ENCODE measurements around a stretch of chr17.

- RRBS, result no CpG with 5 or more reads among the region's 7 CpGs
Measured at GRCh38 chr17:77098791-77099439, 41.9 kb upstream of the SEC14L1 start.

- RRBS, result no CpG with 5 or more reads among the region's 15 CpGs
Measured at GRCh38 chr17:77208299-77208924, 67.6 kb downstream of the SEC14L1 start.

DNA sequence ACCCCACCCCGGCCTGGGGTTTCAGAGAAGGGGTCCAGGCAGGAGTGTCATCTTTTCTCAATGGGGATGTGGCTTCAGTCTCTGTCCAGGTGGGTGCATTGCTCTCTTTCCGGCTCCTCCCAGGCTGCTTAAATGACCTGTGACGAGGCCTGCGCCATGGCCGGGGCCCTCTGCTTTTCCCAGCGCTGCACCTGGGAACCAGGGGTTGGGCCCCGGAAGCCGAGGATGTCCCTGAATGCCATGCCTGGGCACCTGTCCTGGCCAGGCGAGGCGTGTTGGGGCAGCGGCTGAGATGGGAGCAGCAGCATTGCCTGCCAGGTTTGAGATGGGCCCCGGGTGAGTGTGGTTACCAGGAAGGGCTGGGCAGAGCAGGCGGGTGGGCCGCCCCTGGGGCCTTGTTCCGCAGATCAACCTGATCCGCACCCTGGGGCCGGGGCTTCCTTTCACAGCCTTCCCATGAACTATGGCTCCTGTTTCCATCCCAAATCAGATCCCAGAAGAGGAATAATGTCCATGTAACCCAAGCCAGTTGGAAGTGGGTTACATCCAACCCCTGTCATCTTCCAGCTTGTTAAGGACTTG lies 6.9 kb downstream of the SEPTIN9 start:
- RRBS, result 97% methylated on average over 6 of the region's 17 CpGs

GRCh38 chr17:77296113-77296585 lies 14.8 kb downstream of the SEPTIN9 start:
- RRBS, result no CpG with 5 or more reads among the region's 7 CpGs

GRCh38 chr17:77372355-77372730 lies 91.0 kb downstream of the SEPTIN9 start:
- RRBS, result 4% methylated on average over 3 of the region's 13 CpGs

- RRBS, result no CpG with 5 or more reads among the region's 10 CpGs
Measured at GRCh38 chr17:77422117-77422524, 140.8 kb downstream of the SEPTIN9 start.

DNA sequence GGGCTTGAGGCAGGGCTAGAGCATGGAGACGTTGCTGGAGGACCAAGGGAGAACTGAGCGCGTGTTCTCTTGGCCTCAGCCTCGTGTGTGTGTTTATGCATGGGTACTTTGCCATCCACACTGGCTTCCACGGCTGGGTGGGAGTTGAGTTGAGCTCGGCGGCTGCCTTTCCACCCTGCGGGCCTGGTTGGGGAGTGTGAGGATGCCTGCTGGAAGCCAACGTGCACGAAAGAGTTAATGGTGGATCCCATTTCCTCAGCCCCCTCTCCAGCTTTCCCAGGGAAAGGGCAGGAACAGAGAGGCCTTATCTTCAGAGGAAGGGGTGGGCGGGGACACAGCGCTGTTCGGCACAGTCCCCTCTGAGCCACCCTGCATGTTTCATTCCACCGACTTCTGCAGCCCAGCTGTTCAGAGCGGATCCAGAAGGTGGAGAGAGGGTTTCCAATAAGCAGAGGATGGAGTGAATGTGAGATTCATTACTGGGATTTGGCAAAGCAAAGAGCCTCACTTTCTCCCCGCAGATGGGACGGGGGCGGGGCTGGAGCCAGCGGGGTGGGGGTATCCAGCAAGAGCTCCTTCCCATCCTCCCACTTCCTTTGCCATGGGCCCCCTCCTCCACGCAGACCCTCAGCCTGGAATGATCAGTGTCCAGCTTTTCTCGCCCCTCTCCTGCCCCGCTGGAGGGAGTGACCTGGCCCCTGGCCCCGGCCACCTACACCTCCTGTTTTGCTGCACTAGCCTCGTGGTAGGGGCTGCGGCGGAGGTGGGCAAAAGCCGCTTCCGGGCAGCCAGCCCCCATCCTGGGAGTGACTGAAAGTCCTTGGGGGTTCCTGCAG lies 154.9 kb downstream of the SEPTIN9 start:
- RRBS, result 38% methylated on average over 5 of the region's 28 CpGs

GRCh38 chr17:77449600-77450296 lies 168.4 kb downstream of the SEPTIN9 start:
- RRBS, result no CpG with 5 or more reads among the region's 20 CpGs

GRCh38 chr17:77451658-77452709 lies 170.7 kb downstream of the SEPTIN9 start:
- RRBS, result 1% methylated on average over 8 of the region's 39 CpGs

GRCh38 chr17:77453445-77454560 lies 172.5 kb downstream of the SEPTIN9 start:
- RRBS, result 44% methylated on average over 5 of the region's 33 CpGs

GRCh38 chr17:77454561-77455334 lies 173.4 kb downstream of the SEPTIN9 start:
- RRBS, result 31% methylated on average over 2 of the region's 22 CpGs

DNA sequence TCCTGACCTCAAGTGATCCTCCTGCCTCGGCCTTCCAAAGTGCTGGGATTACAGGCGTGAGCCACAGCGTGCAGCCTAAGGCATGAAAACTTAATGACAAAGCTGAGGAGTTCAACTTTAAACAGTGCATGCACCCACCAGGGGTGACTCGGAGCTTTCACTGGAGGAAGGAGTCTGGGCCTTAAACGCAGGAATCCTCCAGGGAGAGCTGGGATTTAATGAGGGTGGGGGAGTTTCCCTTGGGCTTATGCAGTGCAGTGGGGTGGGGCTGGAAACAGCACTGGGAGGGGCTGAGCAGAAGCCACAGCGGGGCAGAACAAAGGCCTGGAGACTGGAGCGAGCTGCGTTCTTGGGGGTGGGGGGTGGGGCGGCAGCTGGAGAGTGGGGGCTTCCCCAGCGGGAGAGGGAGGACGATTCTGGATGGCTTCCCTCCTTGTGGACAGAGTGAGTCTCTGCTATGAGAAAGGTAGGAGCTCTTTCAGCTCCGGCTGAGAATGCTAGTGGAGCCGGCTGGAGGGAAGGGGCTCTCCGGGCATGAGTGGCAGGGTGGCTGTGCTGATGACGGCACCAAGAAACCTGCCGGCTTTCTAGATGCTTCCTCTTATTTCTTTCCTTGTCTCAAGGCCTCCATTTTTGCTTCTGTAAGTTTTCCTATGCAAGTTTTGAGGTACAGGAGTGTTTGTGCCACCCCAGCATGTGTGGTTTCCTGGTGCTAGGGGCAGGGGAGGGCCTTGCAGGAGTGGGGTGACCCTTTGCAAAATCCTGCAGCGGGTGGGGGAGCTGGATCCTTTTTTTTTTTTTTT lies 265.5 kb downstream of the SEPTIN9 start:
- RRBS, result 17% methylated on average over 3 of the region's 17 CpGs

GRCh38 chr17:77869482-77870282 lies 88.8 kb upstream of the TNRC6C start:
- RRBS, result 51% methylated on average over 6 of the region's 19 CpGs

GRCh38 chr17:77957247-77958351 lies 904 bp upstream of the TNRC6C start:
- RRBS, result under 1% methylated on average over 35 of the region's 88 CpGs

GRCh38 chr17:77959531-77960739 lies 1.4 kb downstream of the TNRC6C start:
- RRBS, result 2% methylated on average over 9 of the region's 53 CpGs

DNA sequence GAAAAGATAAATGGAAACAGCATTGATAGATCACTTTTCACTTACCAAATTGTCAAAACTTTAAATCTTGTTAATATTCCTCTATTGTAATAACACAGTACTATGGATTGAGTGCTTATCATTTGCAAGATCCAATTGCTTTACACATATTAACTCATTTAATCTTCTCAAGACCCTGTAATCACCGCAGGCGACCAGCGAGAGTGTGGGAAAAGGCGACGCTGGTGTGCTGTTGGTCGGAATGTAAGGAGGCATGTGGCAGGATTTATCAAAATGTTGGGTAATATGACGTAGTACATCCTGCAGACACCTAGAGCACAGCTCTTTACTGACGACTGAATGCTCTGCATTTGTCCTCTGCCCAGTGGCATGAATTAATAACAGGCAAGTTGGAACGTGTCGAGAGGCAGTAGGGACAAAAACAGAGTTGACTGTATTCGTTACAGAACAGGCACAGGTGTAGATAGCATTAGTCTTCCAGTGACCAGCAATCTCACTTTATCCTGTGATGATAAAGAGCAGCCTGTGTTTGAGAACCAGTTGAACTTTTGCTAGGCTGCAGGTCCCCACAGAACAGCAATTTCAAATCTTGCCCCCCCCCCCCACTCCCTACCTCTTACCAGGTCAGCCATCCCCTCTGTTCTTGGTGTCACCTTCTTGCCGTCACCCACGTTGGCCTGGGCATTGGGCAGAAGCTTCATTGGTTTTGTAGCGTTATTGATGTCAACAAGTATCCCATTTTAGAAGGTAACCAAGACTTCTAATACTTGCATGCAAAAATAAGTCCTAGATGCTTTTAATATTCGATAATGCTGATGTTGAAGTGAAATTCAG lies 80.4 kb downstream of the TNRC6C start:
- RRBS, result no CpG with 5 or more reads among the region's 15 CpGs

DNA sequence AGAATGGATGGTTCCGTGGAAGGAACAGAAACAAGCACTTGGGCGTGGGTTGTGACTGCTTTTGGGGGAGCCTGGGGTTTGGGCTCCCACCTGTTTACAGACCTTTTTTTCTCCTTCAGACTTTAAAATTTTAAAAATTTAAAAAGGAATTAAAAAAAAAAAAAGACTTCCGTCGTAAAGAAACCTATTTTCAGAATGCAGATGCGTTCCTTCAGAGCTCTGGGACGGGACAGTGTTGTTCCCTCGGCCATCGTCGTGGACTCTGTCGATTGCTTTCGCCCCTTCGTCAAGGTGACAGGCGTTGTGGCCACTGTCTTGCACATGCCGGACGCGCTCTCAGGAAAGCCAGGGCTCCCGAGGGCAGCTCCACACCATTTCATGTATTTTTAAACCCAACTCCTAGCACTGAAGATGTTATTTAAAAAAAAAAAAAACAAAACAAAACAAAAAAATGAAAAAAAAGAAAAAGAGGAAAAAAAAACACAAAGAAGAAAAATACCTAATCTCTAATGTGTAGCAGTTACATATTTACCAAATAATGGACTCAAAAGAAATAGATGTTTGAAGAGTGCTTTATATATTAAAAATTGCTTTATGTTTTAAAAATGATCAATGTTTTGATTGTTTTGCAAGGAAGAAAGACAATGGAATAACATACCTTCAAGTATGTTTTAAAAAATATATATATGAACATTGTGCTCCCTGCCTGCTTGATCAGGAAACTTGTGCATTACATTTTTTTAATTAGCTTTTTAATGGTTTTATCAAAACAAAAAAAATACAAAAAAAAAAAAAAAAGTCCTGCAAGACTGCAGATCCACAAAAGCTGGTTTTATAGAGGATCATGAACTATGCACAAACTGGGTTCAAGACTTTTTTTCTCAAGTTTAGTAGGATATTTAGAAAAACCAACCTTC lies 22.2 kb downstream of the TMC6 start:
- RRBS, result no CpG with 5 or more reads among the region's 17 CpGs

DNA sequence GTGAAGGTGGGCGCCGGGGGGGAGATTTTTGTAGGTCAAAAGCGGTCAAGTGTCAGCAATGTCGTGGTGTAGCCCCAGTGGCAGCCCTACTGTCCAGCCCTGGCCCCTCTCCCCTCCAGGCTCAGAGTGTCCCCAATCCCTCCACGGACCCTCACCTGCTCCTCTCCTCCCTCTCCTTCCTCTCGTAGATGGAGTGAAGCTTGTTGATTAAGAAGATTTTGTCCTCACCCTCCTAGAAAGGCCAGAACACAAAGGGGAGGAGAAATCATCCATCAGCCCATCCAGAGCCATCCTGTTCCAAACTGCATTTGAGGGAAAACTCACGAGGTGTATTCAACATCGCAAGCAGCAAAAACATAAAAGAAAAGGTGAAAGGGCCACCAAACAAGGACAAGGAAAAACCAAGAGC lies 15.2 kb downstream of the TMC6 start:
- RRBS, result no CpG with 5 or more reads among the region's 8 CpGs

- RRBS, result 48% methylated on average over 7 of the region's 26 CpGs
Measured at GRCh38 chr17:78145102-78145997, 835 bp upstream of the C17orf99 start.

- RRBS, result no CpG with 5 or more reads among the region's 4 CpGs
Measured at GRCh38 chr17:78173898-78174235, 5.5 kb downstream of the SYNGR2 start.